MCF 10A (cell line): Measurements from ENCODE around the gene SMIM21.

DNA sequence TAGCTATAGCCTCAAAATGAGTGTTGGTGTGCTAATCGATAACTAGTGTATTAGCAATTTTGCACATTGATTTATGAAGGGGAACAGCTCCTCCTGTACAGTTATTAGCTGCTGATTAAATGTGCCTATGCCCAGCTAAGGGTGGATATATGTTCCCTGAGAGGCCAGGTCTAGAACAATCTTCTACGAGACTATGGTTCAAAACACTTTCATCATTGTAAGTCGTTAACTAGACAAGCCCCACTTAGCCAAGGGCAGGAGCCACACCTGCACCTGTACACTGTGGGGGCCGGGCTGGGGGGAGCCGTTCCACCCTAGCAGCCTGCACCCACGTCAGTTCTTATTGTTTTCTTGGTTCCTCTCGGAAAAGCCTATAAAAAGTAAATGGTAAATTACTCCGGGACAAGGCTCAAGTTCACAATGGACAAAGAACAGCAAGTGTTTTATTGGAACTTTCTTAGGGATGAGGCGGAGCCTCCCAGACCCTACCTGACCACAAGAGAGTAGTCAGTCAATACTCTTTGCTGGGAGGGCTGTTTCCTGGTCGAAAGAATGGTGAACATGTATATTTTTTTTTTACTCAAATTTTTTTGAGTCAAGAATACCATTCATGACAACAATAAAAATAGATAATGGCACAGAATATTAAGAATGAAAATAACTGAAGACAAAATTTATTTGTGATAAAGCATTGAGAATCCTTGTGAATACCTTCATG lies 7.9 kb downstream of the TSHZ1 start:
- PRO-cap: no peak
- RRBS: no CpG with 5 or more reads among the region's 10 CpGs

GRCh38 chr18:75247558-75248568 lies 37.3 kb downstream of the TSHZ1 start:
- PRO-cap: bidirectional peak, plus-strand start at chr18:75247746, minus-strand start at chr18:75247751; bidirectional peak, plus-strand start at chr18:75248140, minus-strand start at chr18:75247983; bidirectional peak, plus-strand start at chr18:75248373, minus-strand start at chr18:75248168; bidirectional peak, plus-strand start at chr18:75248379, minus-strand start at chr18:75248397
- RRBS: no CpG with 5 or more reads among the region's 10 CpGs

GRCh38 chr18:75269738-75270142 lies 59.1 kb downstream of the TSHZ1 start:
- PRO-cap: no peak
- RRBS: no CpG with 5 or more reads among the region's 9 CpGs

DNA sequence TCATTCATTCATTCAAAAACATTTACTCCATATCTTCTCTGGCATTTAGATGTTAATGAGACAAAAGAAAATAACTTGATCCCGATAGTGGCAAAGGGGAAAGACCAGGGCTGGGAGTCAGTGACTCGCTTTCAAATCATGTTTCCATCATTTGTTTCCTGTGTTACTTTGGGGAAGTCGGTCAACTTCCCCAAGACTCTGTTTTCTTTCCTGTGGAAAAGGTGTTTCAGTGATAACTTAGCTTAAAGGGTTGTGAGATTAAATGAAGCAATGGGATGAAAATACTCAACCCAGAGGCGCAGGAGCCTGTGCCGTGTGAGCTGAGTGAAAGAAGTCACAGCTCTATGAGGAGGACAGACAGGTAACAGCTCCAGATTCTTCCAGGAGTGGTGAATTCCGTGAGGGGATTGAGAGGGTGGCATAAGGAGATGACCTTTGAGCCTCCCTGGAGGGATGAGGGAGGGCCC lies 69.9 kb downstream of the TSHZ1 start:
- PRO-cap: no peak
- RRBS: no CpG with 5 or more reads among the region's 6 CpGs

DNA sequence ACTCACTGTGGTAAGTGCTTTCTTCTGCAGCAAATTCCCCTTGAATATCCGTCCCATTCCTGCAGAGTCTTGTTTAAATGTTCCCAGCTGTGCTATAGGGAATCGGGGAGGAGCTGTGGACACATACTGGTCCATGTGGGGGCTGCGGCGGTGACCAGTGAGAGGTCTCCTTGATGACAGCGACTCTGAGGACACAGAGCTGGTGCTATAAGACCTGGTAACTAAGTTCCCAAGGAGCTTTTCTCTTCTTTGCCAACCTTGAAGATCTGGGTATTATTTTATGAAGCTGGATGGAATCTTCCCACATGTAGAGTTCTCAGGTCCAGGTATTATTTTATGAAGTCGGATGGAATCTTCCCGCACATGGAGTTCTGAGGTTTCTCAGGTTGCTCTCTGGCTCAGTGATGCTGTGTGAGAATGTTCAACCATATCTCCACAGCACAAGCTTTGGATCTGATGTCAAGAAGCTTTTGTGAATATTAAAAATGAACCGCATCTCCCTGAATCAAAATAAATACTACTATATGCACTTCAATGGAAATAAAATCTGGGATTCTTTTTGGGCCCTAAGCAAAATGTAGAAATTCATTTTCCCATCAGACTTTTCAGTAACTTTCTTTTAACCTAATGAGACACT lies at the start of gene SMIM21:
TSS of gene SMIM21 (minus strand) at position 275 of the 637 bp plus-strand sequence.
- PRO-cap: no peak
- RRBS: no CpG with 5 or more reads among the region's 8 CpGs

DNA sequence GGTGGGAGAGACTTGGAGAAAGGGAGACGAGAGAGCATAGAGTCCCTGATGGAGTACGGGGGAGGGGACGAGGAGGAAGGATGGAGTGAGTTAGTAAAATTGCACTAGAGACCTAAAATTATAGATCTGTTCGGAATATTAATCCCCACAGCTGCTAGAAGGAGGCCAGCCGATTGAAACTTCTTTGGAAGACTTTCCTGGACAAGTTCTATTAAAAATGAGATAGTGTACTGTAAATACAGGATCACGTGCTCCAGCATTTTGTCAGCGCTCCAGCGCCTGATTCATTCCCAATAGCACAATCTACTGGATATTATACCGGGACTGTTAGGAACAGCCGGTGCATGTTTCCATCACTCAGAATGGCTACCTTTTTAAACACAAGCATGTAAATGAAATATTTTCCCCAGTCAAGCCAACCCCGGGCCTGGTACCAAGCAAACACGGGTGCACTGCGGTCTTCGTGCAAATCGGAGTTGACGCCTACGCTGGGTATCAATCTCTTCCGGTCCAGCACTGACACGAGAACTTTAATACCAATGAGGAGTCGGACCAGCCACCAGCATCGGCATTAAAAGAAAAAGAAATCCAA lies 438.2 kb downstream of the ZNF516 start:
- PRO-cap: no peak
- RRBS: 74% methylated on average over 6 of the region's 21 CpGs

DNA sequence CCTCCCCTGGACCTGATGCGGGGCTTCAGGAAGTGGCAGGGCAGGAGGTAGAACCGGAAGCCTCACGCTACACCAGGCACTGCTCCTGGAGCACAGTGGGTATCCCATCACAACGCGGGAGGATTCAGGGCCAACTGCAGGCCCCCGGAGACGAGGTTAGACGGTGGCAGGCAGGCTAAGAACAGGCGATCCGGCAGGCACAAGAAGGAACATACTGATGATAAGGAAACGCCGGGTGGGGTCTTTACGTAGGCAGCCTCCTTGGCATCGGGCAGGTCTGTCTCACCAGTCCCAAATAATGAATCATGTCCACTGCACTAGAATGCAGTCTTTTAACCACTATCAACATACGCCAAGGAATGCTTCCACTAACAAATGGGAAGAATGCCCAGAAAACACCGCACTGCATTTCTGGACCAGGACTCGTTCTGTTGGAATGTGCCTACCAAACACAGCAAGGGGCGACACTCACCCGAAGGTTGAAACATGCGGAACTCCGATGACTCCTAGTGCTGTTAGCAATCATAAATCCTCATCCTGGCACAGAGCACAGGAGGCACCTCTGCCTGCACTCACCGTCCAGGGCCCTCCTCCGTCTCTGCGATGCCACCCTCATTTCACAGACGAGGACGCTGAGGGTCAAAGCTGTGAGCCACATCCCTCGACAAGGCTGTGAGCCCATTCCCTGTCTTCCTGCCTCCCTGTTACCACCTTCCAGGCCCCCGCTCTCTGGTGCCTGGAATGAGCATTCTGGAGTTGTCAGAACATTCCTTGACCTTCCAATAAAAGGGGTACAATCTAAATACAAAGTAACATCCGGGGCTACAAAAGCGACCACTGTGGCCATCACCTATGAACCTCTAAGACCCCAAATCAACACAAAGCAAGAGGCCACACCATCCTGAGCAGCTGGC lies 35.1 kb downstream of the ZNF516 start:
- PRO-cap: no peak
- RRBS: 4% methylated on average over 5 of the region's 30 CpGs

DNA sequence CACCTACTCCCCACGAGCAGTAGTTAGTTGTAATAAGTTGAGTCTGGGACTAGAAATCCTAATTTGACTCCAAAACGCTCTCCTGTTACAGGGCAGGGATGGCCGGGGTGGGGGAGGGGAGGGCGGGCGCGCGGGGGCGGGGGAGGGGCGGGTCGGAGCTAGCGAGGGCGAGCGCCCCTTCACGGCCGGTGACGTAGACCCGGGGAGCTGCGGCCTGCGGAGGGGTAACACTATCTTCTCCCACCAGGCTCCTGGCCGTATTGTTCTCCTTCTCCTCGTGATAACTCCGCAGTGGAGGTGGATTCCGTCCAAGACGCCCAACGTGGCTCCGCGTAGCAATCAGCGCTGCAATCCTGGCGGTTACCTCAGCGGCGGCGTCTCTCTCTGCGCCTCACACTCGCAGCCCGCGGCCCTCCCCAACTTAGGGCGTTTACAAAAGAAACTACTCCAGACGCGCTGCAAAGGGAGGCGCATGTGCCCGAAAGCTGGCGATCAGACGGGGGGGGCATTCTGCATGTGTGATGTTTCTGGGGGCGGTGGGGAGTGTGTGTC lies 1.1 kb upstream of the ZNF516 start:
- PRO-cap: bidirectional peak, plus-strand start at position 196 of the sequence, minus-strand start outside the sequence; bidirectional peak, plus-strand start at position 450 of the sequence, minus-strand start at position 388 of the sequence
- RRBS: 23% methylated on average over 6 of the region's 44 CpGs

- PRO-cap: no peak
- RRBS: no CpG with 5 or more reads among the region's 15 CpGs
These were observed 65.0 kb upstream of the ZNF236 start for GRCh38 chr18:76757377-76757771.

GRCh38 chr18:76820155-76820470 lies 2.2 kb upstream of the ZNF236 start:
- PRO-cap: no peak
- RRBS: 93% methylated on average over 4 of the region's 5 CpGs

- PRO-cap: no peak
- RRBS: 93% methylated on average over 8 of the region's 34 CpGs
These were observed 1.3 kb downstream of the ZNF236 start for GRCh38 chr18:76823520-76824179.

GRCh38 chr18:76932413-76932811 lies 110.1 kb downstream of the ZNF236 start:
- PRO-cap: no peak
- RRBS: no CpG with 5 or more reads among the region's 9 CpGs

- PRO-cap: no peak
- RRBS: 98% methylated on average over 1 of the region's 10 CpGs
These were observed 143.3 kb downstream of the ZNF236 start for GRCh38 chr18:76965595-76966188.

GRCh38 chr18:76976911-76977700 lies 154.7 kb downstream of the ZNF236 start:
- PRO-cap: no peak
- RRBS: no CpG with 5 or more reads among the region's 16 CpGs

DNA sequence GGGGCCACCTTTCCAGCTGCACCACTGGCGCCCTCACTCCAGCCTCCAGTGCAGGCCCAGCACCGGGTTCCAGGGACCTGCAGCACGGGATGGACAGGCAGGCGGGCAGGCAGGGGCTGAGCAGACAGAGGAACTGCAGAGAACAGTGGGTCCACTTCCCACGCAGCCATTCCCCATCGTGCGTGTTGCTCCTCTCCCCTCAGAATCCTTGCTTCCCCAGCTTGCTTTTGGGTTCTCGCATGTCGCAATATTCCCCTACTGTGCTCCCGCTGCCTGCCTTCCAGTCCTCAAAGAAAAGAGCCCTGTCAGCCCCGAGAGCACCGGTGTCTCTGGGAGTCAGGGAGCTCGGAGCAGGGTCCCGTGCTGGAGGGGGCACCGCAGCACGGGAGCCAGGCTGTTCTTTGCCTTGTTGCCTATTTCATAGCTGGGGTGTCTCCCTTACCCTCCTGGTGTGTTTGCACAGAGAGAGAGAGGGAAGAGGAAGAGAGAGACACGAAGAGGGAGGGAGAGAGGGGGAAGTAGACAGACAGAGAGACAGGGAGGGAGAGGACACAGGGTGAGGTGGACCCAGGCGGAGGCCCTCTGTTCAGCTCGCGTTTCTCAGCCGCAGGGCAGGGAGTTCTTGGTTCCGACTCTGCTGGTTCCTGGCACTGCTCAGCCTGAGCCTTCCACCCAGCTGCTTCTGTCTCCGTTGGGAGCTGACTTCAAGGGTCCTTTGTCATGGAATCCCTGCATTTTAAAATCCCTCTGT lies 126.0 kb downstream of the MBP start:
- PRO-cap: no peak
- RRBS: 98% methylated on average over 1 of the region's 23 CpGs

DNA sequence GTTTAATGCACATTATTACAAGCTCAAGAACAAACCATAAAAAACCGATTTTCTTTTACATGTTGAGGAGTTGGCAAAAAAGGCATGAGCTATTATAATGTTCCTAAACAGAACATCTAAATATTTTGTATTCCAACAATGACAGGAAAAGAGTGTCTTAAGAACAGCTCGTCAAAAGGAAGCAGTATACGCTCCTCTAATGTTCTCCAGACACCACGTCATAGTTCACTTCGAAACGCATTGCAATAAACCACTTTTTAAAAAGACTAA lies 46.0 kb downstream of the MBP start:
- PRO-cap: no peak
- RRBS: no CpG with 5 or more reads among the region's 6 CpGs

DNA sequence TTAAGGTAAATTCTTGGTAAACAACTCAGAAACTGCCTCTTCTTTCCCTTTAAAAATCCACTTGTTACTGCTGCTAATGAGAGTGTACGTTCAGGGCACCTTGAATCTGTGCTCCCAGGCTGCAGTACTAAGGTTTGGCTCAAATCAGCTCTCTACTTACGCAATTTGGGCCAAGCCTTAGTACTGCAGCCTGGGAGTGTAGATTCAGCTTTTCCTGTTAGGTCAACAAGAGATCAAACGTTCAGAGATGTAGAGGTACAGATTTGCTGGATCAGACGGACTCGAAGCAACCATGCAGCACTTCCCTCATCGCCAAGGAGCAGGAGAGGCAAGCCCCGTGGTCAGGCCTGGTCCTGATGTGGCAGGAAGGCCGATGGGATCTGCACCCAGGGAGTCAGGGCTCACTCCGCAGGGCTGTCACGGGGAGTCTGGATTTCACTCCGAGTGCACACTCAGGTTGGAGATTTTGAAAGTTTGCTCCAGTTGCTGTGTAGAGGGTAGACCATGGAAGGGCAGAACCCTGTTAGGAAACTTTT lies 72.9 kb downstream of the GALR1 start:
- PRO-cap: no peak
- RRBS: no CpG with 5 or more reads among the region's 11 CpGs

- PRO-cap: no peak
- RRBS: no CpG with 5 or more reads among the region's 7 CpGs
These were observed 384.8 kb downstream of the GALR1 start for GRCh38 chr18:77634480-77634873.

DNA sequence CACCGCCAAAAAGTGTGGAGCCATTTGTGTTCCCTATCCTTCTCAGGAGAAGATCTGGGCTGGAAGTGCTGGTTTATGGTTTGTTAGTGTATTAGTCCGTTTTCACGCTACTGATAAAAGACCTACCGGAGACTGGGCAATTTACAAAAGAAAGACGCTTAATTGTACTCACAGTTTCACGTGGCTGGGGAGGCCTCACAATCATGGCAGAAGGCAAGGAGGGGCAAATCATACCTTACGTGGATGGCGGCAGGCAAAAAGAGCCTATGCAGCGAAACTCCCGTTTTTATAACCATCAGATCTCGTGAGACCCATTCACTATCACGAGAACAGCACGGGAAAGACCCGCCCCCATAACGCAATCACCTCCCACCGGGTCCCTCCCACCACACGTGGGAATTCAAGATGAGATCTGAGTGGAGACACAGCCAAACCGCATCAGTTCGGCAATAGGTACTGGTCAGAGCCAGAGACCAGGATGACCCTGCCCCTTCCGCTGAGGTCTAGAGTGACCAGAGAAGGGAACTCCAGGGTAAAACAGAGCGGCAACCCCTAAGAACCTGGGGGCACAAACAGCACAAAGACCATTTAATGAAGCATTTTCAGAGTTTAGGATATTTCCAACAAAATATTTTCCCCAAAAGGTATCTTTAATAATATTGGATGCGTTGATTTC lies 744.0 kb downstream of the GALR1 start:
- PRO-cap: no peak
- RRBS: no CpG with 5 or more reads among the region's 22 CpGs

GRCh38 chr18:78580899-78581131 lies 398.8 kb upstream of the SALL3 start:
- PRO-cap: no peak
- RRBS: no CpG with 5 or more reads among the region's 4 CpGs